ENCODE results near the gene F7.

GRCh38 chr13:112861936-112862555 lies 107.0 kb upstream of the MCF2L start:
- RRBS, result no CpG with 5 or more reads among the region's 29 CpGs

- RRBS, result no CpG with 5 or more reads among the region's 15 CpGs
Measured at GRCh38 chr13:112887925-112888540, 81.0 kb upstream of the MCF2L start.

DNA sequence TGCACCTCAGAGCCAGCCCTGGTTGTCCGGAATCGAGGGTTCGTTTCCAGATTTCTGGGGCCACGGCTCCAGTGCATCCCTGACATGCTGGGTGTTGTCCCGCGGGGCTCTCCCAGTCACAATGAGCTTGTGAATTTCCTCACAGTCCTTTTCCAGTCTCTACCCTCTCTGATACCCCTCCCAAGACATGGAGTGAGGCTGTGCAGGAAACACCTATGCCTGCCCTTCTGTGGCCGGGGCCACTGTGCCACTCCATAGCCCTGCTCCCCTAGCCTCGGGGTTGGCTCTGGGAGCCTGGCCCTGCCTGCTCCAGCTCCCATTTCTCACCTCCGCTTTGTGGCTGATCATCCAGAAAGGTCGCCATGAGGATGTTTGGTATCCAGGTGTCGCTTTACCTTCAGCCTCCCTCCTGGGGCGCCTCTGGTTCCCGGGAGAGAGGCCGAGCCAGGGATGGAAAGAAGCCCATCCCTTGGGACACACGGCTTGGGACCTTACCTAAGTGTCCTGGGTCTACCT lies 3.6 kb upstream of the MCF2L start:
- RRBS, result no CpG with 5 or more reads among the region's 15 CpGs

DNA sequence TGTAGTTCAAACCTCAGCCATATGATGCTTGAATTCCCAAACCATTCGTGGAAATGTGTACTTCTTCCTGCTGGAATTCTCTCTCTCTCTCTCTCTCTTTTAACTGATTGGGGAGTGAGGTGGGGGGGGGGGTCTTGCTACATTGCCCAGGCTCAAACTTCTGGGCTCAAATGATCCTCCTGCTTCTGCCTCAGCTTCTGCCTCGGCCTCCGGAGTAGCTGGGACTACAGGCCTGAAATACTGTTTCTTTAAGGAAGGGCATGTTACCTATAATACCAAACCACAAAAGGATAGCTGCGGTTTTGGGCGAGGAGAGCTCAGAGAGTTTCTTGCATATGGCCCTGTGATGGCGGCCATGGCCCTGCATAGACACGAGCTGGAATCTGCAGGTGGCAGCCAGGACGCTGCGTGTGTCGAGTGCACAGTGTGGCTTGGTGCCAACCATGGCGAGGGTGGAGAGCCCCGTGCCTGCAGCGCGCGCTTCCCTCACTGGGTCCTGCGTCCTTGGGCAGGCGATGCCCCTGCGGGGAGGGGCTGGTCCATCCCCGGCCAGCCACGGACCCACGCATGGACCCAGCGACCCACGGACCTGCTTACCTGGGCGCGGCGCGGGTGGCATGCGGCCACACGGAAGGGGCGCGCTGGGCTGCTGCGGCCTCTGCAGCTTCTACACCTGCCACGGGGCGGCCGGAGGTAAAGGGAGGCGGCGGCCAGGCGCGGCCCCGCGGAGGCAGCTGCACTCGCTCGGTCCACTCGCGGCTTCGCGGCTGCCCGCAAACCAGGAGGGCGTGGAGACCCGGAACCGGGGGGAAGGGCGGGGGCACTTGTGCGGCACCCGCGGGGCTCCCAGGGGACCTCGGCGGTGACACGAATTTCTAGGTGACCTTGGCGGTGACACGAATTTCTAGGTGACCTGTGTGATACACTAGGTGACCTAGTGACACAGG lies 719 bp upstream of the MCF2L start:
- RRBS, result 44% methylated on average over 5 of the region's 60 CpGs

- RRBS, result 75% methylated on average over 2 of the region's 35 CpGs
Measured at GRCh38 chr13:112980864-112981787, 12.1 kb downstream of the MCF2L start.

DNA sequence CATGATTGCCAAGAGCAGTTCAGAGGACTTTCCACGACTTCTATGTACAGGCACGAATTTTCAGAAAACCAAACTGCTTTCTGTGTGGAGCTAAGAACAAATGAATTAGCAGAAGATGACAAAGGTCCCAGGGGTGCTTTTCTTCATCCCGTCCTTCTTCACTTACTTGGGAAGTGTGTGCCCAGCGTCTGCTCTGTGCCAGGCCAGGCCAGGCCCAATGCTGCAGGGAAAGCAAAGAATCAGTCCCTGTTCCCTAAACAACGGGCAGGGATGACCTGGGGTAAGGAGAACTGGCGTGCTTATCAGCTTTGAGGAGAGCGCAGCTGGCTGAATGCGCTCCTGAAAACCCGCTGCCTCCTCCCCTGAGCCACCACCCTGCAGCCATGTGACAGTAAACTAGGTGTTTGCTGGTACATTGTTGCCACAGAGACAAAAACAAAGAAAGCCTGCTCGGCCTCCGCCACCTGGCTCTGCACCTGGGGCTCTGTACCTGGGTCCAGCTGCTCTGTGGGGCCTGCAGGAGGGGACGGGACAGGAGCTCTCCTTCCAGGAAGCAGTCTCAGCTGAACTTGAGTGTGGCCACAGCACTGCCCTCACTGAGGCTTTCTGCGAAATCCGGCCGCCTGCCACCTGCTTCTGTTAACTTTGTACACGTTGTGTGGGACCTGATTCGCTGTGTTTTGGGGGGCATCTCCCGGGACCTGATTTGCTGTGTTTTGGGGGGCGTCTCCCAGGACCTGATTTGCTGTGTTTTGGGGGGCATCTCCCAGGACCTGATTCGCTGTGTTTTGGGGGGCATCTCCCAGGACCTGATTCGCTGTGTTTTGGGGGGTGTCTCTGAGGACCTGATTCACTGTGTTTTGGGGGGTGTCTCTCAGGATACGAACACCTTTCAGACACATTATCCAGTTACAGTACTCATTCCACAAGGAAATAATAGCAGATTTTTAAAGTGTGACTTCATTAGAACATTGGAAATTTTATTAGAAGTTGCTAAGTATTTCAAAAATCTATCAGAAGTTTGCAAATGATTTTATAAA lies 21.9 kb downstream of the MCF2L start:
- RRBS, result 78% methylated on average over 4 of the region's 22 CpGs

DNA sequence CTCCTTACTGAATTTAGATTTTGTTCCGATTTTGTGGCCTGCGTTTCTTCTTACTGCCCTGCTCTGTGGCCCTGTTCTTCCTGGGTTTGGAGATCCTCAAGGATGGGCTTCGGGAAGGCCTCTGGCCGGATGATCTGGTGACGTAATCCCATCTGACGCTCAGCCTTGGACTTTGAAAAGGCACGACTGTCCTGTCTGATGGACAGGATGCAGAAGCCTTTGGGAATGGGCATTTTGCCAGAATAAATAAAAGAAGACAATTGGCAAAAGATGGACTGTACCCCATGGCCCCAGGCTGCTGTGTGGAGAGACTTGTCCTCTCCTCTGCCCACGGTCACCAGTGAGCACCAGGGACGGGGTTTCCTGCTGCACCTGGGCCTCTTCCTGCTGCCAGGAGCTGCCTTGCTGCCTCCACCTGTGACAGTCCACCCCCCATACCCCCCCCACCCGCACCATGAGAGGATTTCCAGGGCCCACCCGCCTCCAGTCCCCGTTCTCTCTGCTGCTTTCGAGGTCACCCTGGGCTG lies 40.7 kb downstream of the MCF2L start:
- RRBS, result no CpG with 5 or more reads among the region's 13 CpGs

GRCh38 chr13:113045188-113046201 lies 60.1 kb upstream of the F7 start:
- RRBS, result 84% methylated on average over 19 of the region's 39 CpGs

DNA sequence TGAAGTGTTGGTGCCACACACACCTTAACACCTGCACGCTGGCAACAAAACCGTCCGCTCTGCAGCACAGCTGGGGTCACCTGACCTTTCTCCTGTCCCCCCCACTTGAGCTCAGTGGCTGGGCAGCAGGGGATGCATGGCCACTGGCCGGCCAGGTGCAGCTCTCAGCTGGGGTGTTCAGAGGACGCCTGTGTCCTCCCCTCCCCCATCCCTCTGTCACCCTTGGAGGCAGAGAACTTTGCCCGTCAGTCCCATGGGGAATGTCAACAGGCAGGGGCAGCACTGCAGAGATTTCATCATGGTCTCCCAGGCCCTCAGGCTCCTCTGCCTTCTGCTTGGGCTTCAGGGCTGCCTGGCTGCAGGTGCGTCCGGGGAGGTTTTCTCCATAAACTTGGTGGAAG lies at the start of gene F7:
Gene F7 (plus strand): TSS at position 248 of the 401 bp plus-strand sequence.
- RRBS, result 69% methylated on average over 1 of the region's 8 CpGs

- RRBS, result 91% methylated on average over 8 of the region's 60 CpGs
Measured at GRCh38 chr13:113129883-113130716, 7.5 kb downstream of the F10 start.

- RRBS, result 1% methylated on average over 16 of the region's 20 CpGs
Measured at GRCh38 chr13:113209210-113209422, 297 bp upstream of the CUL4A start.

DNA sequence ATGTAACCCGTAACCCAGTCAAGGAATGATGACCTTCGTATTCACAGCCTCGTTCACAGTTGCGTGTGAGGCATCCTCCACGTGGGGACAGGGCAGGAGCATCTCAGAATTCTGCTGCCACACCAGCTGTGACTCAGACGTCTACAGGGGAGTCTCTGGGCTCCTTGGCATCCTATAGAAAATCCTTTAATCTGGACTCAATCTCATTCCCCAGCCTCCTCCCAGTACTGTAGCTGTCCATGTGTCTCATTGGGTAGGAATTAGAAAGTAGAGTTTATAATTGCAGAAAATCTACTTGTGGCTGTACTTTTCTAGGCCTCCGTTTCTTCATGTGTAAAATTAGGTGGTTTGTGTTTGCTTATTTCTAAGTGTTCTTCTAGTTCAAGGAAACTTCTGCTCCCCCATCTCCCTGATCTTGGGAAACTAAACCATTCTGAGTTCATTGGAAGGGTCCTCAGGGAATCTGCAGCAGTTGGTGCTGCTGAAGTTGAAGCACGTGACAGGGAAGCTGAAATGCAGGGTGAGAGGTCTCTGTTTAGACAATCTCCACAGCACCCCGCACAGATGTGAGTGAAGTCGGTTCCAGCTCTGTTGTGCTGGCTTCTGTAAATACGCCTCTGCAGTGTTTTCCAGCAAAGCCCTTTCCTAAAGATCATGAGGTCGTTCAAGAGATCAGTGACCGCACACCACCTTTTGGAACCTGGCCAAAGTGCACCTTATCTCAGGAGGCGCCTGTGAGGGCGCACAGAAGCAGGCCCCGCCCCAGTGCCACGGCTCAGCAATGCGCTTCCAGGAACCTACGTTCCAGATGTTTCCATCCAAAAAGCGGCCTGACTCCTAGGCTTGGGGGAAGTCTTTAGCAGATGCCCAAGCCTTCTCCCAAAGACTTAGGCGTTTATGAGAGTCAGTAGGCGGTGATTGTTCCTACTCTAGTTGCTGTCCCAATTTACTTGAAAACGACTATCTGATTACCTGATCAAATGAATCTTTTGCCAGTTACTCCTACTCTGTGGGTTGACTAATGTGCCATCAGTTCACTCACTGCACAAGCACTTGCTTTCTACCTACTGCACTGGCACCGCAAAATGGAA lies 10.6 kb downstream of the CUL4A start:
- RRBS, result no CpG with 5 or more reads among the region's 24 CpGs

GRCh38 chr13:113245757-113246143 lies 36.3 kb downstream of the CUL4A start:
- RRBS, result no CpG with 5 or more reads among the region's 4 CpGs

DNA sequence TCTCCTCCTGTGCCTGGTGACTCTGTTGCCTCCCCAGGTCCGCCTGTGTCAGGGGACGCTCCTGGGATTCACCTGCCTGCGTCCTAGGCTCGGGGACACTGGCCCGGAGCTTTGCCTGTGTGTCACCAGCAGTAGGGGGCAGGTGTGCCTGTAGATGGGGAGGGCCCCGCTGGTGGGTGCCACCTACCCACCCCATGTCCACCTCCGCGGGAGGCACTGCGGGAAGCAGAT lies 41.1 kb upstream of the GRTP1 start:
- RRBS, result no CpG with 5 or more reads among the region's 9 CpGs

DNA sequence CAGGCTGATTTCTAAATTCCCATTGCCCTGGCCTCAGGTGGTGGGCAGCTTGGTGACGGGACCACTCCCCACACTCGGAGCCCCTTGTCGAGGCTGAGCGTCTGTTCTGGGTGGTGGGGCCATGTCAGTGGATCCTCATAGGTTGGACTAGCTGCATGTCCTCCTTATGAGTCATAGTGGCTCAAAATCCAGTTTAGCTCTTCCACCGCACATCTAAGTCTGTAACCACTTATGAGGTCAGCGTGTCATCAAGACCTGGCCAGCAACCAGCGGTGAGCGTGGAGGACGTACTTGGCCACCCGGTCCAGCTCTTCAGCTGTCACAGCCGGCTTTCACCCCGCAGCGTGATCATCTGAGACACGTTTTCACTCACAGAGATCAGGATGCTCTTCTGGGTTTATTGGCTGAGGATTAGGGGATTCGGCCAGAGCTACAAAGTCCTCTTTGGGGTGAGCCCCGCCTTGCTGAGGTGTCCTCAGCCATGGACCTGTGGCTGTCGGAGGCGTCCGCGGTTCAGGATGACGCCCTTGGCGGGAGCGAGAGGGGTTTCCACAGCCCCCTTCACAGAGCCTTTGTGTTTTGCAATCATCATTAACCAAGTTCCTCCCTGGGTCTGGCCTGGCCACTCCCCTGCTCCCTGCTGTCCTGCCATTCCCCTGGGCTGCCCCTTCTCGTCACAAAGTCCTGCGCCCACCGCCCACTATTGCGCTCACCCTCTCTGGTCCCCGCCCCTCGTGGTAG lies 41.9 kb downstream of the ADPRHL1 start:
- RRBS, result no CpG with 5 or more reads among the region's 29 CpGs

DNA sequence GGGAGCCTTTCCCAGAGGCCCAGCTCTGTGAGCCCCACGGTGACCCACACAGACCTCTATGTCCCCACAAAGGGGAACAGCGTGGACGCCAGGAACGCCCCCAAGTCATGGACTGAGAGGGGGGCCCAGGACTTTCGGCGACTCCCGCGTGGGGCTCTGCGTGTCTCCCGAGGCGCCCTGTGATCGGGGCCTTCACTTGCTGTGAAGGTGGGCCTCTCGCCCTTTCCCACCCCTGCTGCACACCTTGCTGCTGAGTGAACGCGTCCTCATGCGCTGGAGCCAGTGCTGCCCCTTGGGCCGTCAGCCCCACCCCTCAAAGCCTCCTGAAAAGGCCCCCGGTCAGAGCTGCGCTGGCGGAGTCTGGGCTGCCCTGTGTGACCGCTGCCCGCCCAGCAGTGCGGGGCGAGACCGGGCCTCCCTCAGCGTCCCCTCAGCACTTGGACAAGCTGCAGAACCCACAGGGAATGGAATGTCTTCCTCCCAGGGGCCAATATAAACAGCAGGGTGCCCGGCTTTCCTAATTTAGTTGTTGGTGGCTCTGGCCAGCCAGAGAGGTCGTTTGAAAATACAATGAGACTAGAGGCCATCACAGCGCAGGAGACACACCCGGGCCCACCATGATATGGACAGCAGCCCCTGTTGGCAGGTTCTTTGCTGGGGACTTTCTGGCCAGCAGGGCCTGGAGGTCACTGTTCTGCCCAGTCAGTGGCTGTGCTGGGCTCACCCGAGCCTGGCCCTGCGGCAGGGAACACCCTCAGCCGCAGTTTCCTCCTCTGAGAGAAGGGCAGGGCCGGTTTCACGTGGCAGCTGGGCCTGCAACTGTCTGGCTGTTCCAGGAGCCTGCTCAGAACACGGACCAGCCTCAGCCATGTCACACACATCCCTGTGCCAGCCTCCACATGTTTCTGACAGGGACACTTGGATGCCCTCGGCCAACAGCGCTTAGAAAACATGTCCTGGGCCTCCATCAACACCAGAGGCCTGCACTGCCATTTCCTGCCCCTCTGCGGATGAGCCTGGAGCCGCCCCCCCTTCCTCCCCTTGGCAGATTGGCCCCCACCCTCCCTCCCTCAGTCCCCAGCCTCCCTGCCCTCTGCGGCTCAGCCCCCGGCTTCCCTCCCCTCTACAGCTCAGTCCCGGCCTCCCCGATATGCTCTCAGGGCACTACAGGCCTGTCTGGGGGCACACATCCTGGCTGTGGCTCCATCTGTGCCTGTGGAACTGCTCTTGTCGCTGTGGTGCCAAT lies 39.5 kb downstream of the ADPRHL1 start:
- RRBS, result 90% methylated on average over 12 of the region's 45 CpGs

GRCh38 chr13:113429669-113429868 lies 23.7 kb downstream of the ADPRHL1 start:
- RRBS, result no CpG with 5 or more reads among the region's 8 CpGs

DNA sequence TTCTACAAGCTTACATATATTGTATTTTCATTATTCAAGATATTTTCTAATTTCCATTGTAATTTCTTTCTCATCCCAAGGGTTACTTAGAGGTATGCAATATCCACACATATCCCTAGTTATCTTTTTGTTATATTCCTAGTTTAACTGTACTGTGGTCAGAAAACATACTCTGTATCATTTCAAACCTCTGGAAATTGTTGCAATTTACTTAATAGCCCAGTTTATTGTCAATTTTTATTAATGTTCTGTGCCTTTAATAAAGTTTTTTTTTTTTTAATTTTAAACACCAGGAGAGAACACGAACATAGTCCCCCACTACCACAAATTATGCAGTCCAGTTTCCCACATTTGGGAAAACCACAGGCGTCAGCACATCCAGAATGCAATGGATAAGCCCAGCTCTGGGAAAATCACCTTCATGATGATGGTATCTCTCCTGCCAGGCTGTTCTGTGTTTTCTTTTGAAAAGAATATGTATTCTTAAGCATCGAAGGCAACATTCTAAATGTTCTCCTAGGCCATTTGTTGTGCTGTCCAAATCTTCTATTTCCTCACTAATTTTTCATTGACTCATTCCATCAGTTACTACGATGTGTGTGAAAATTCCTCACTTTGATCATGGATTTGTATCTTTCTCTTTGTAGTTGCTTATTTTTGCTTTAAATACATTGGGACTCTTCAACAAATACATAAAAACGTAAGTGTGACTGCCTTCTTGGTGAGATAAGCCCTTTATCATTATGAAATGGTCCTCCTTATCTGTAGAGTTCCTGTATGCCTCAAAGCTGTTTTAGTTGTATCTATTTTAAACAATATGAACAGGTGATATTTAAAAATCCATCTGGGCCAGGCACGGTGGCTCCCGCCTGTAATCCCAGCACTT lies 11.6 kb downstream of the DCUN1D2 start:
- RRBS, result no CpG with 5 or more reads among the region's 7 CpGs

GRCh38 chr13:113726270-113726654 lies 32.8 kb upstream of the TMEM255B start:
- RRBS, result 100% methylated on average over 1 of the region's 30 CpGs

DNA sequence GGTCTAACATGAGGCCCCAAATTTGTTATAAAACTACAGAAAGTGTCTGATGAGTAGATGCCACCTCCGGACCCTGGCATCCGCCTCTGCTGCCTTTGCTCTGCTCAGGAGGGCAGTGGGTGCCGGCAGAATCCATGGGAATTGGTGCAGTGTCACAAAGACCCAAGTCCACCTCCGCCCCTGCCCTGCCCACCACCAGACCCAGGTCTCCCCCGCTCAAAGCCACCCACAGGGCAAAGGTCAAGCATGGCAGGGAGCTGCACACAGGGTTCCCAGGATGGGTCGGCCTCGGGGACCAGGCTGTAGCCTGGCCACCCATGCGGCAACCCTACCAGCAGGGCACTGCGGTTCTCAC lies 11.4 kb downstream of the GAS6 start:
- RRBS, result 96% methylated on average over 3 of the region's 9 CpGs

Data from NB4 (cell line).